ENCODE data around the genes SLC2A10 and EYA2.

- RRBS, result 2% methylated on average over 14 of the region's 80 CpGs
These were observed at the start of gene SLC2A10 for GRCh38 chr20:46709447-46710422. TSS of gene SLC2A10 (plus strand) at chr20:46709649.

- RRBS, result 1% methylated on average over 45 of the region's 88 CpGs
These were observed at the start of gene EYA2 for GRCh38 chr20:46894046-46895212. TSS of gene EYA2 (plus strand) at chr20:46894843.

GRCh38 chr20:46945068-46946106 is 50.7 kb downstream of the EYA2 start:
- RRBS, result no CpG with 5 or more reads among the region's 19 CpGs

- RRBS, result no CpG with 5 or more reads among the region's 13 CpGs
These were observed 107.1 kb downstream of the ZMYND8 start for GRCh38 chr20:47249244-47250047.

- RRBS, result no CpG with 5 or more reads among the region's 10 CpGs
These were observed 15.7 kb downstream of the ZMYND8 start for GRCh38 chr20:47340647-47341291.

DNA sequence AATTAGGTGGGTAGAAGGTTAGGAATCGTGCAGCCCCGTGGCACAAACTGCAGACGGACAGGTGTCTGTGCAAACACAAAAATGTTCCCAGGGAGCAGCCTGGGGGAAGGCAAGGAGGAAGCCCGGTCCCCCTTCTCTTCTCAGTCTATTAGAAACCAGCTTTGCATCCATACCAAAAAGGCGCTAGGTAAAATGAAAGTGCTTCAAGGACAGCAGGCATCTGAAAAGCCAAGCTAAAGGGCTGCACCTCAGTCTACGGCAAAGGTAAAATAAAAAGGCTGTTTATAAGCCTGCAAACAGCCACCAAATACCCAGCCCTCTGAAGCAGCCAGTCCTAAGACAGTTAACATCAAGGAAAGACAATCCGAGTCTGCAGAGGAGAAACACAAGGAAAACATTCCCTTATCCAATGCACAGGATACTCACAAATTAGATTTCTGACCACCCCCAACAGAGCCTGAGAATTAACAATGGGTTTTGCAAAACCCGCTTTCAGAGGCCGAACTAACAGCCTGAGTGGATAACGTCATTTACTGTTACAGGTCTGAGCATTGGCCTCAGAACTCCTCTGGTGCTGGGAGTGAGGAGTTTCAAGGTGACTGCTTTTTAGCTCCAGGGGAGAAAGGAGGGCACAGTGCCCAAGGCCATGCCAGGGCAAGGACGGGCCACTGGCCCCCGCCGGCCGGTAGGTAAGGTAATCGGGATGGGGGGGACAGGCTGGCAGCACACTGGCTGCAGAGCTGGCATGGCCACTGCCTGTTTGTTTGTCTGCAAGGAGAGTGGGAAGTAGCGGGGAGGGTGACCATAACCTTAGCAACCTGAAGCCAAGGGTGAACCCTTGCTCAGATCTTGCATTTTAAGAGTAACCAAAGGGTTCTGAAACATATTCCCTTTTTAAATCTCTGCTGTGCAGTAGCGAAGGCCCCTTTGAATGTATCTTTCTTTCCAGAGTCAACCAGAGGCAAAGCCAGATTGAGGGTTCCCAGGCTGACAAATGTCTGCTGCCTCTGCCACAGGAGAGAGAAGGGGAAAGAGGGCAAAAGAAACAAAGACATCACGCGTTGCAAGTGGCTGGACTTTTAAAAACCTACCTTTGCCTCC is 4.1 kb downstream of the ZMYND8 start:
- RRBS, result no CpG with 5 or more reads among the region's 19 CpGs

DNA sequence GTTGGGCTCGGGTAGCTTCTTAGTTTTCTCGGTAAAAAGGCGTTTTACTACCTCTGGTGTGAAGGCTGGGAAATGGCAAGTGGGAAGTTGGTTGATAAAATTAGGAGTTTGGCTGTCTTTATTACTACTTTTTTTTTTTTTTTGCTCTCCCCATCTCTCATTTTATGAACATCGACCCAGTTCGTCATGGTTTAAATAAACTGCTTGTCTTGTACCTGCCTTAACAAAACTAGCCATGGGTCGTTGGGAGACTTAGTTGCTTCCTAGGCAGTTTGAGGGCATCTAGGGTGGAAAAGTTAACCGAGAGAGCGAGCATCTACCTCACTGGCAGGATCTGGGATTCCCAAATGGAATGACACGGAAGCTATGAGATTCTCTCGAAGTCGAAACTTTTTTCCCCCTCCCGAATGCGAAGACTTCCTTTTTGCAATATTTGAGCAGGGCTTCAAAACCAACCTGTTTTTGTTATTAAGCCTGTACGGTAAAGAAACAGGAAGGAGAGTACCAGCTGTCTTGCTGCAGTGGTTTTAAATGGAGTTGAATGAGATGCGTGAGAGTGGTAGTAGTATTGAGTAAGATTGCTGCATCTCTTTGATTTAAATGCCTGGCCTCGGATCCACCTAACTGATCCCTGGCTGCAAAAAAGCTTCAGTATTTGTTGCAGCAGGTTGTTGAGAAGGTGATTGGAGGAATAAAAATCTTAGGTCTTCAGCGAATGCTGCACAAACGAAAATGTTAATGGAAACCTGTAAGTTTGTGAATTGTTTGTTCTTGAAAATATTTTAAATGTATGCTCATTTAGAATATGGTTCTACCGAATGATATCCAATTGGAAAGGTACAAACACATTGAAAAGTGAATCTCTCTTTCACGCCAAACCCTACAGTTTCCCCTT is 1.1 kb downstream of the NCOA3 start:
- RRBS, result no CpG with 5 or more reads among the region's 20 CpGs

DNA sequence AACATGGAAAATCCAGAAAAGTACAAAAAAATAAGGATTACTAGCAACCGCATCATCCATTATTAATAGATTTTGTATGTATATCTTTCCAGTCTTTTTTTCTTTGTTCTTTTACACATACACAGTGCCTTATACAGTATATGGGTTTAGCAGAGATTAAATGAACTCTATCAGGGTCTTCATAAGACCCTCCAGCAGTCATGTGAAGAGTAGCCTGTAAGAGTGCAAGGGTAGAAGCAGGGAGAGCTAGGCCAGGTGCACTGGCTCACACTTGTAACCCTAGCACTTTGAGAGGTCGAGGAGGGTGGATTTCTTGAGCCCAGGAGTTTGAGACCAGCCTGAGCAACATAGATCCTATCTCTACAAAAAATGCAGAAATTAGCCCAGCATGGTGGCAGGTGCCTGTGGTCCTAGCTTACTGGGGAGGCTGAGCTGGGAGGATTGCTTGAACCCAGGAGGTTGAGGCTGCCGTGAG is 31.7 kb downstream of the NCOA3 start:
- RRBS, result no CpG with 5 or more reads among the region's 3 CpGs

- RRBS, result no CpG with 5 or more reads among the region's 13 CpGs
These were observed 123.0 kb downstream of the SULF2 start for GRCh38 chr20:47662020-47662934.

GRCh38 chr20:47714443-47715057 is 70.7 kb downstream of the SULF2 start:
- RRBS, result no CpG with 5 or more reads among the region's 6 CpGs

DNA sequence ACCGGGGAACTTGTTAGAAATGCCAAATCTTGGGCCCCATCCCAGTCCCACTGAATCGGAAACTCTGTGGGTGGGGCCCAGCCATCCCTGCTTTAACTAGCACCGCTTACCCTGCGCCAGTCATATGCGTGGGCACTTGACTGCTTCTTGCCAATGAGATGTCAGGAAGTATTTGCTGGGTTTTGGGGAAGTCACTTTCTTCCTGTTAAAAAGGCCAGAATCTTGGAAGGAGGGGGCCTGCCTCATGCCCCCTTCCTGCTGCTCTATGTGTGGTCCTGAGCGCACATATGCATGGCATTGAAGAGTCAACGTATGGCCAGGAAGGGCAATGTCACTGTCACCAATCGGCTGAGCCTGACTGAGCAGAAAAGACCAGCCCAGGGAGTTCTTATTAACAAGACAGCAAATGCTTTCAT is 11.8 kb upstream of the SULF2 start:
- RRBS, result no CpG with 5 or more reads among the region's 8 CpGs

- RRBS, result no CpG with 5 or more reads among the region's 13 CpGs
These were observed 57.5 kb upstream of the SULF2 start for GRCh38 chr20:47842798-47843251.

DNA sequence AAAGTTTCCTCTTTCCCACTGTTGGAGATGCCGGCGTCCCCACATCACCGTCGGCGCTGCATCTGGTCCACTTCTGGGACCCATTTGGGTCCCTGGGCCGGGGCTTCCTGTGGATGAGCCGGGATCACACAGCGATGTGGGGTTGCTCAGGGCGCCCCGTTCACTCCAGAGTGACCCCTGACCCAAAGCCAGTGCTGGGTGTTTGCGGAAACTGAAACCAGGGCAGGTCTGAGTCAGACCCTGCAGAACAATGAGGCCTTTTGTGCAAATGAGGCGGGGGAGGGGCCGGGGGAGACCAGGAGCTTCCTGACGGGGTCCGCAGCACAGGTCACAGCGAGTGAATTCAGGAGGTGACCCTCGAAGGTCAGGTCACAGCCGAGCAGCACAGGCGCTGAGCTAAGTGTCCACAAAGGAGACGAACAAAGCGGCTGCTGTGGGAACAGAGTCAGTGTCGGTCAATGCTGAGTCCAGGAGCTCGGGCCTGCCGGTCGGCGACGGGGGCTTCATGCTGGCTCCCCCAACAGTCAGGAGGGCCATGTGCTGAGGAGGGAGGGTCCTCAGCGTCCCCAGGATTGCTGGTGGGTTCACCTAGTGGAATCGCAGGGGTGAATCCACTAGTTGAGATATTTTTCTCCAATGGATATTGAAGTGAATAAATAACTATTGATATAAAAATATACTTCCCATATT is 188.2 kb upstream of the SULF2 start:
- RRBS, result no CpG with 5 or more reads among the region's 29 CpGs

DNA sequence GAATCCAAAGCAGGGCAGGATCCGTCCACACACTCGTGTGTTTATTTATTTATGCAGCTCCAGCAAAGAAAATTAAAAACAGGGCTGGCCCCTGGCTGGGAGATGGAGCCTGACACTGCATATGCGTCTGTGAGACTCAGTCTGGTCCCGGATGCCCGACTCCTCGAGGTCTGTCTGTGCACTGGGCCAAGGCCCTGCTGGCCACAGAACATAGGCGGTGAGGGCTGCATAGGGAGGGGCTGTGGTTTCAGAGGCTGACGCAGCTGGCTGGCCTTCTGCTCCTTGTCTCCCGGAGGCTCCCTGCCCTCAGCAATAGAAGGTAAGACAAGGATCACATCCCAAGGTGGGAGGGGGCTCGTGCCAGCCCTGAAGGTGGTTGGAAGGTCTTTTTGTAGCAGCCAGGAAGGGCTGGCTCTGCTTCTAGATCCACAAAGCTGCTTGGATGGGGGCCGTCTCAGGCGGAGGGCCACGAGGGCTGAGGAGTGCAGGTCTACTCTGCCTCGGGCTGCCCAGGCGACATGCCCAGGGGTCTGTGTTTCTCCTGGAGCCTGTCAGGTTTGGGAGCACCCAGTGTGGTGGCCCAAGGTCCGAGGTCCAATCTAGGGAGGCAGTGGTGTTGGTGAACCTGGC is 239.8 kb upstream of the SULF2 start:
- RRBS, result no CpG with 5 or more reads among the region's 16 CpGs

- RRBS, result no CpG with 5 or more reads among the region's 9 CpGs
These were observed 241.8 kb upstream of the SULF2 start for GRCh38 chr20:48026996-48027506.

GRCh38 chr20:48112320-48112707 is 327.0 kb upstream of the SULF2 start:
- RRBS, result no CpG with 5 or more reads among the region's 4 CpGs

DNA sequence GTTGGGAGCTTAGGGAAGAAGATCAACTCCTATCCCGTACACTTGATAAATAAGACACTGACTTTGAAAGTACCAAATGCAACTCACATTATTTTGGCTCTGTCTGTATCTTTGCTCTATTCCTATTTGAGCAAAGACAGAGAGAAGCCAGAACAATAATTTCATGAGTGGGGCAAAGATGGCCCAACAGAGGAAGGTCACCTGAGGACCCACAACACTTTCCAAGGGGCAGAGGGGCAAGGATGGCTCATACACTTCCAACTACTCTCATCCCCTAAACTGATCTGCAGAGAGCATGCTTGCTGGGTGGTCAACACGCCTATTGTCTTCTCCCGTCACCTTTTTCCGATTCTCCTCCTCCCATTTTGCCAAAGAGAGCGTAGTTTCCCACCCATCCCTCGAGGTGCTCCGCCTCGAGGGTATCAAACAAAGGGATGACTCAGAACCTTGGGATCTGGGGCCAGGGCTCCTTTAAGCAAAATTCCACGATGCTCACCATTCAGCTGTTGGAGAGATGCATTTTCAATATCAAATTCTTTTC is 507.4 kb upstream of the SULF2 start:
- RRBS, result no CpG with 5 or more reads among the region's 9 CpGs

- RRBS, result no CpG with 5 or more reads among the region's 2 CpGs
These were observed 160.7 kb downstream of the PREX1 start for GRCh38 chr20:48667040-48667515.

DNA sequence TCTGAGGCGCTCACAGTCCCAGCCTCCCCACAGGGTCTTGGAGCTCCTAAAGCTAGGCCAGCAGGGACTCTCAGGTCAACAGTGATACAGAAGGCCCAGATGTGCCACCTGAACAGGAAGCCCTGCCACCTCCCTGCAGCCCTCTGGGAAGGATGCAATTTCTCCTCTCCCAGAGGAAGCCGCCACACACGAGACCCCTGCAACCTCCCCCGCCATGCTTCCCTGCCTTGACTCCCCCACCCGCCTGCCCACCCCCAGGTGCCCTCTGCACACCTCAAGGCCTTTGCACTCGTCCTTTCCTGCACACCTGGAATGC is 158.9 kb downstream of the PREX1 start:
- RRBS, result no CpG with 5 or more reads among the region's 6 CpGs

DNA sequence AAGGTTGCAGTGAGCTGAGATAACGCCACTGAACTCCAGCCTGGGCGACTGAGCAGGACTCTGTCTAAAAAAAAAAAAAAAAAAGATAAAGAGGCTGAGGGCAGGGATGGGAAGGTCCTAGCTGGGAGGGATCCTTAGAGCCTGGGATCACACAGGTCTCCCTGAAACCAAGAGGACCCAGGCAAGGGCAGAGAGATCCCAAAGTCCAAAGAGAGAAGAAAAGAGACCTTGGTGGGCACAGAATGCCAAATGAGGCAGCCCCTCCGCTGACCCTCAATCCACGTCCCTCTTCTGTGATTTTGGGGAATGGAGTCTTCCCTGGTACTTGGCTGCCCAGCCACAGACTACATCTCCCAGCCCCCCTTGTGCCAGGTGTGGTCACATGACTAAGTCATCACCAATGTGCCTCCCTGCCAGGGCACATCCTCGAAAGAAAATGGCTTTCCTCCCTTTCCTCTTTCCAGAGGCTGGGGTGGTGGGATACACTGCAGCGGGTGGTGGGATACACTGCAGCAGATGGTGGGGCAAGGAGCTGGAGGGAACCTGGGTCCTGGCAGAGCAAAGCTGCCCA is 125.6 kb downstream of the PREX1 start:
- RRBS, result no CpG with 5 or more reads among the region's 6 CpGs

All from retinal pigment epithelial cell (primary cell).